Hepatocyte (in vitro differentiated cells and primary cell): ENCODE measurements around the gene CLMN.

DNA sequence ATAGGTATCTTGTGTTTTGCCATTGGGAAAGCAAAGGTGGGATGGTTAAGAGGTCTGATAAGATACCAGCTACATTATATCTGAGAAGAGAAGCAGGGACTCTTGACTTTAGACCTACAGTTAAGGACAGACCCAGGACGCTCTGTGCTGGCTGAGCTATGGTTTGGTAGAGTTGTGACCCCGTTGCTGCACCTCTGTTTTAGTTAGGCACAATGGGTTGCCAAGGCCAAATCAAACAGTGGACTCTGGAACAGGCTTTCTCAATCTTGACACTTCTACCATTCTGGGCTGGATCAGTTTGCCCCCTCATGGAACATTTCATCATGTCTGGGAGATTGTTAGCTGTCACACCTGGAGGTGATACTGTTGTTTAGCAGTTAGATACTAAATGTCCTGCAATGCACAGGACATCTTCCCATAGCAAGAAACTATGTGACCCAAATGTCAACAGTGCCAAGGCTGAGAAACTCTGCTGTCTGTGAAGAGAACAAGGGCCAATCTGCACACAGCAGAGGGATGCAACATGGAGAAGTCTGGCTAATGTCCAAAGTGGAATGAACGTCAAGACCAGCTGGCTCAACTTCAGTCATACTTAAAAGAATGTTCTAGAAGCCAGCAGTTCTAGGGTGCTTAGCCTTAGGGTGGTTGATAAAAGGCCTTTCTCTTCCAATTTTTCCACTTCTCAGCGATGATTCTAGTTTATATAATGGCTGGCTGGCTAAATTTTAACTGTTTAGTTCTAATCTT is 65.6 kb upstream of the DICER1 start:
- RAMPAGE, long total RNA: no peak
- RRBS: no CpG with 5 or more reads among the region's 4 CpGs

GRCh38 chr14:95258358-95259110 is 61.2 kb downstream of the CLMN start:
- RAMPAGE, long total RNA: no peak
- RRBS: no CpG with 5 or more reads among the region's 3 CpGs

DNA sequence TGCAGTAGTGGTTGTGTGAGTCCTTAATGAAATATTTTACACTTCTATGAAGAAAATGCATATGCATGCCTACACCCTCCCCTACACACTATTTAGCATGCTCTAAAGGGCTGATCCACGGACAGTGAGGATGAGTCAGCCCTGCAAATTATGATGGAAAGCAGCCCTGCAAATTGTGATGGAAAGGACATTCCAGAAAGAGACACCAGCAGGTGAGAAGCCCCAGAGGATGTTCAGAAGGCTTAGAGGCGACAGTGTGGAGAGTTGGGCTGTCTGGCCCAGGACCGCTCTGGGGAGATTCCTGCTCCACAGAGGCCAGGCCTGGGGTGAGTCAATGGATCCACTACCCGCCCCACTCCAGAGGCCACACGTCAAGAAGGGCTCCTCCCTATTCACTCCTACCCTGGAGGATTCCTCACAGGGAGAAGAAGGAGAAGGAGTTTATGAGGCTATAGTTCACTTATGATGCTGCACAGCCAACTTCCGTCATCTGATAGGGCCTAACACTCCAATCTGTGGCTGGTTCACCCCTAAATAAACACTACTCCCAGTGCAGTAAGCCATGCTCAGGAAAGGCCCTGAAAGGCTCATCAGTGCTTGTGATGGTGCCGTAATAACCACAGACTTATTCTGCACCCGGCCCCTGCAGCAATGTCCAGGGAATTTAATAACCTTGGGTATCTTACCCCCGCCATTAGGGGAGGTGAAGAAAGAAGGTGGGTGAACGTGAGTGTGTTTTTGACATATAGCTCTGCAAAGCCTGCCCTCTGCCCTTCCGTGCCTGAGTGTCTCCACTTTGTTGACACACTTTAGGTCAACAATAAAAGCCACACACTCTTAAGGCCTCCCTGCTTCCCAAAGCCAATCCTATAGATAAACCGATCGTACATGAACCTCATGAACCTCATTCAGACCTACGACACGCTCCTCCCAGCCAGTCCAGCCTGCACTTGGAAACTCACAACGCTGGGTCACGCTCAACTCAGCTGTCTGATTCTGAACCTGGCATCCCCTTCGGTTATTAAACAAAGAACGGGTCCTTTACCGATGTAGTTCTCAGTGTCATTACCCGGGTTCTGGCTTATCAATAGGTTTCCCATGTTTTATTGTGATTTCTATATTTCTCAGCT is 46.4 kb downstream of the CLMN start:
- RAMPAGE, long total RNA: no peak
- RRBS: no CpG with 5 or more reads among the region's 21 CpGs

DNA sequence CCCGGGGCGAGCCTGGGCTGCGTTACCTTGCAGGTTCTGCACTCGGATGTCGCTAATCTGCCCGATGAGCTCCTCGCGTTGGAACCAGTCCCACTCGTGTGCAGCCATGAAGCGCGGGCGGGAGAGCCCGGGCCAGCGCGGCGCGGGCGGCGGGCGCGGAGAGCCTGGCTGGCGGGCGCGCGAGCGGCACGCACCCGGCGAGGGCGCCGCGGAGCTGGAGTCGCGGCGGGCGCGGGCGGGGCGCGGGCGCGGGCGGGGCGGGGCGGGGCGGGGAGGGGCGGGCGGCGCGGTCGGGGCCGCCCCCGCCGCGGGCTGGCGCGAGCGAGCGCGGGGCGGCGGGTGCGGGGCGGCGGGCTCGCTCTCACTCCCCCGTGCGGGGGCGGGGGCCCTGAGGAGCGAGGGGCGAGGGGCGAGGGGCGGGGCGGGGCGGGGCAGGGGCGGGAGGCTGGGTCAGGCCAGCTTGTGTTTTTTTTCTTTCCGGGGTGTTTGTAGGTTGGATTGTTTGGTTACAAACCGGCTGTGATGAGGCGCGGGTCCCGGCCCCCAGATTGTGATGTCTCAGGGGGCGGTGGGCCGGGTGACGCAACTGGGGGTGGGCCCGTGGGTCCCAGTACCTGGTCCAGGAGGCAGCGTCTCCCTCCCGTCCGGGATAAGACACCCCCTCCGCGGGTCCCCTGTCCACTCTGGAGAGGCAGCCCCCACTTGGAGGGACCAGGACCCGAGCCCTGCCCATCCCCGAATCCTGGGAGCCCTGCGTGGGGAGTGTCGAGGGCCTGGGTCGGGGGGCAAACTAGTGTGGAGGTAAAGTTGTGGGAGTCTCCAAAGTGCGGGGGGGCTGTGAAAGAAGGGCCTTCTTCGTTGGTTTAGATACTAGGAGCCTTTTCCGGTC is at the start of gene CLMN:
TSS of gene CLMN (minus strand) at position 224 of the 889 bp plus-strand sequence.
- RAMPAGE, long total RNA: no peak
- RRBS: 6% methylated on average over 22 of the region's 98 CpGs

DNA sequence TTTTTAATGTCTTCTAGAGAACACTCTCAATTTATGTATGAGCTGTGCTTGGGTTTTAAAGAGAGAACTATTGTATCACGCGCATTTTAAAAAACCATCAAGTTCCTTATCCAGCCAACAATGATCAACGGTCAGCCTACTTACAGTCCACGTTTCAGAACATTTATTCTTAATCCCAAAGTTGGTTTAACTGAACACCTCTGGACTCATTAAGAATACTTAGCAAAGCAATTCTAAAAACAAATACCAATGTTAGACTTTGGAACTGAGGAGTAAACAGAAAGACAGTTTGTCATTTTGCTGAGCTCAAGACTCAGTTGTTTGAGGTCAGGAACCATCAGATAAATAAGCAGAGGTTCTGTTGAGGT is 72.5 kb downstream of the SYNE3 start:
- RAMPAGE, long total RNA: no peak
- RRBS: no CpG with 5 or more reads among the region's 4 CpGs

DNA sequence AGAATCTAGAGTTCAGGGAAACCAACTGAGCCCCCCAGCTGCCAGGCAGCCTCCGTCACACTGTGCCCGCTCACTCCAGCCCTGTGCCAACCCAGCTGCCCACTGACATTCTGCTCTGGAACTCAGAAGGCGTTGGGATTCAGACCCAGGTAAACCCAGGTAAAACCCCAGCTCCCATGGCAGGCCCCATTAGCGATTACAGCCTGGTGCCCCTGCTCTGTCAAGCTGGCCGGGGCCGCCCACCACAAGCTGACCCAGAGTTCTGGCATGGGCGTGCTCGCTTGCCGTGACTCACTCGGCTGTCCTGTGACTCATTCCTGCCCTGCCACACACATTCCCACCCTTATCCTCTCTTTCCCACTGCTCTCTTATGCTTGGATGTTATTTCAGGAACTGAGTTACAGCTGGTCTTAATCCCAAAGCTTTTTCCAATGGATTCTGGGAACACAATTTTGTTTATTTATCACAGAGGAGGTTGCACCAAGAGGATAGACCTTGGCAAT is 33.3 kb downstream of the SYNE3 start:
- RAMPAGE, long total RNA: no peak
- RRBS: no CpG with 5 or more reads among the region's 10 CpGs

DNA sequence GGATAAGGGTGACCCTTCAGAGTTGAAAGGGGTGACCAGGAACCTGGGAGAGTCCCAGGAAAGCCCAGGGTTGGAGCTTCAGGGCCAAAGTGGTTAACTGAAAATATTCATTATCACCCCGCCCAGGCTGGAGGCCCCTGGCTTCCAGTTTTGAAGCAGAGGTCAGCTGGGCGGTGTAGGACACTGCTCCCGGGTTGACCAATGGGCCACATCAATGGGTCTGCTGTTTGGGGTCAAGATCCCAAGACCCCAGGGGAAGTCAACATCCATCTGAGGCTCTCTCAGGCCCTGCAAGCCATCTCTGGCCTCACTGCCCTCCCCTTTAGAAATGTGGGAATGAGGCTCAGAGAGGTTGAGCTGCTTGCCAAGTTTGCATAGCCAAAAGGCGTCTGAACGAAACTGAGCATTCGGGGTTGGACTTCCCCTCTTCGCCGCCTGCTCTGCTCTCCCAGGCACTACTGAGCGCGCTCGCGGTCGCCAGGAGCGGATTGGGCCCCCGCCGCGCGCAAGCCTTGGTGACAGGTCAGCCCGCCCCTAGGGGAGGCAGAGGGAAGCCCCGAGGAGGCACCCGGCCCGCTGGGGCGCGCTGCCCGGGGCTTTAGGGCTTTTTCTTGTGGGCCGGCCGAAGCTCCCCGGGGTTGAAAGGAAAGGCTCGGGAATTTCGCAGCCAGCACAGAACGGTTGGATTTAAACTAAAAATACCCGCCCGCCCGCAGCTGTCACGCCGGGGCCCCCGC is 583 bp downstream of the SYNE3 start:
- RAMPAGE, long total RNA: no peak
- RRBS: under 1% methylated on average over 8 of the region's 37 CpGs

- RAMPAGE, long total RNA: no peak
- RRBS: no CpG with 5 or more reads among the region's 13 CpGs
These were observed 4.1 kb upstream of the GLRX5 start for GRCh38 chr14:95530439-95531369.

DNA sequence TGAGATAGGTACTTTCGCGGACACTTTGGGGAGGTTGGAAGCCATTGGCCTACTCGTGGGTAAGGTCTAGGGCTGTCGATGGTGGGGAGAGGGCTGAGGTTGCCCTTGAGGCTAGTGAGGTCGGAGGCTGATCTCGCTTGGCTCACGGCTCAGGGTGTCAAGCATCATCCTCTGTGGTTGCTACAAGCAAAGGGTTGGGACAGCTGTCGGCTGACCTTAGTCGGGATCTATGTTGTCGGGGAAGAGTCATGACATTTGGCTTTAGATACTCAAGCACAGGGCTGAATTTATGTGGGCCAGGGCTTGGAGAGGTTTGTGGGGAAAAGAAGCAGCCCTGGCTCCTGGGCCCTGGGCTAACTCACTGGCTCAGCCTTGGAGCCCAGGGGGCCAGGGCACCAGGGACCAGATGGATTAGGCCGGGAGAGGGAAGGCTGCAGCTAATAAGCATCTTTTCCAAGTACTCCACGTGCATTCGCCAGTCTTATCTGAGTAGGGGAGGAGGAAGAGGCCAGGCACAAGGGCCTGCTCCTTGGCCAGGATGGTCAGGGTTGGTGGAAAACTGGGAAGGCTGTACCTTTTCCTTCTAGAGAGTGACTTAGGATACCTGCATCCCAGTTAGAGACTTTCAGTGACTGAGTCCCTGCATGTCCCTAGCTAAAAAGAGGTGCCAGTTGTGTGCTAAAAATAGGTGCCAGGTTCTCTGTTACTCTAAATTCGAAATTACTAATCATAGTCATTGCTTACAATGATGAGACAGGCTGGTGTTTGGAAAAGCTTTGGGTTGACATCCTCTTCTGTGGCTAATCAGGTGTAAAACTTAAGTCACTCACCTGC is 1.1 kb downstream of the GLRX5 start:
- RAMPAGE, long total RNA: no peak
- RRBS: no CpG with 5 or more reads among the region's 14 CpGs

GRCh38 chr14:95537227-95537972 is 2.5 kb downstream of the GLRX5 start:
- RAMPAGE, long total RNA: no peak
- RRBS: no CpG with 5 or more reads among the region's 12 CpGs

- RAMPAGE, long total RNA: no peak
- RRBS: 2% methylated on average over 39 of the region's 68 CpGs
These were observed 775 bp downstream of the C14orf132 start for GRCh38 chr14:96039584-96040689.

GRCh38 chr14:96090120-96090928 is 51.2 kb downstream of the C14orf132 start:
- RAMPAGE, long total RNA: no peak
- RRBS: no CpG with 5 or more reads among the region's 14 CpGs

GRCh38 chr14:96256481-96256957 is 509 bp downstream of the BDKRB1 start:
- RAMPAGE, long total RNA: no peak
- RRBS: no CpG with 5 or more reads among the region's 4 CpGs

DNA sequence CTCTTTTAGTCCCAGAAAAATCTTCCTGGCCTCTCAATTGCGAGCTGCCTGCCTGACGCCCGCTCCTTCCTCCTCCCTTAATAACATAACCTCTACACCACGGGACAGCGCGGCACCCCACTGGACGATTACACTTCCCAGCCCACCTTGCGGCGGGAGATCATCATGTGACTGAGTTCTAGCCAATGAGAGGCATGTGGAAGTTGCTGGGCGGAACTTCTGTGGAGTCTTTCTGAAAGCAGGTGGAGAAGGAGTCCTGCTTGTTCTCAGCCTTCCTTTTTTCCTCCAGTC is 133.7 kb upstream of the VRK1 start:
- RAMPAGE, long total RNA: no peak
- RRBS: no CpG with 5 or more reads among the region's 10 CpGs

DNA sequence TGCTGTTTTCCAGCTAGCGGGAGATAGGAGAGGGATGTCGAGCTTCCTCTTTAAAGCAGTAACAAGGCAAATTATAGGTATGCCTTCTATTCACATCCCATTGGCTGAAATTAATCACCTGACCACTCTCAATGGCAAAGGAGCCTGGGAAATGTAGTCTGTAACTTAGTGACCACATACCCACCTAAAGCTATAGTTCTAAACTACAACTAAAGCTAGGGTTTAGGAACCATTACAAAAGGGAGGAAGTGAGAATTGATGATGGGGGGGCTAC is 34.5 kb upstream of the VRK1 start:
- RAMPAGE, long total RNA: no peak
- RRBS: no CpG with 5 or more reads among the region's 2 CpGs

DNA sequence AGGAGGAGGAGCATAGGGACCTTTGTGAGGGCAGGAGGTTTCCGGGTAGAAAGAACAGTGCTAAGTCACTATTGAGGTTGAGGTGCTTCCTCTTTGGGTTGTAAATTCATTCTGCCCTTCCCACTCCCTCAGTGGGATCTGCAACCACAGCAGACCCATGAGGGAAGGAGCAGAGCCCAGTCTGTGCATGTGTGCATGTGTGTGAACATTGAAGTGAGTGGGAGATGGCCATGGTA is 909.7 kb downstream of the VRK1 start:
- RAMPAGE, long total RNA: no peak
- RRBS: no CpG with 5 or more reads among the region's 1 CpG

GRCh38 chr14:97977640-97978353 is 1180.6 kb downstream of the VRK1 start:
- RAMPAGE, long total RNA: no peak
- RRBS: 70% methylated on average over 9 of the region's 18 CpGs

GRCh38 chr14:99013864-99014162 is 258.2 kb downstream of the BCL11B start:
- RAMPAGE, long total RNA: no peak
- RRBS: no CpG with 5 or more reads among the region's 3 CpGs

DNA sequence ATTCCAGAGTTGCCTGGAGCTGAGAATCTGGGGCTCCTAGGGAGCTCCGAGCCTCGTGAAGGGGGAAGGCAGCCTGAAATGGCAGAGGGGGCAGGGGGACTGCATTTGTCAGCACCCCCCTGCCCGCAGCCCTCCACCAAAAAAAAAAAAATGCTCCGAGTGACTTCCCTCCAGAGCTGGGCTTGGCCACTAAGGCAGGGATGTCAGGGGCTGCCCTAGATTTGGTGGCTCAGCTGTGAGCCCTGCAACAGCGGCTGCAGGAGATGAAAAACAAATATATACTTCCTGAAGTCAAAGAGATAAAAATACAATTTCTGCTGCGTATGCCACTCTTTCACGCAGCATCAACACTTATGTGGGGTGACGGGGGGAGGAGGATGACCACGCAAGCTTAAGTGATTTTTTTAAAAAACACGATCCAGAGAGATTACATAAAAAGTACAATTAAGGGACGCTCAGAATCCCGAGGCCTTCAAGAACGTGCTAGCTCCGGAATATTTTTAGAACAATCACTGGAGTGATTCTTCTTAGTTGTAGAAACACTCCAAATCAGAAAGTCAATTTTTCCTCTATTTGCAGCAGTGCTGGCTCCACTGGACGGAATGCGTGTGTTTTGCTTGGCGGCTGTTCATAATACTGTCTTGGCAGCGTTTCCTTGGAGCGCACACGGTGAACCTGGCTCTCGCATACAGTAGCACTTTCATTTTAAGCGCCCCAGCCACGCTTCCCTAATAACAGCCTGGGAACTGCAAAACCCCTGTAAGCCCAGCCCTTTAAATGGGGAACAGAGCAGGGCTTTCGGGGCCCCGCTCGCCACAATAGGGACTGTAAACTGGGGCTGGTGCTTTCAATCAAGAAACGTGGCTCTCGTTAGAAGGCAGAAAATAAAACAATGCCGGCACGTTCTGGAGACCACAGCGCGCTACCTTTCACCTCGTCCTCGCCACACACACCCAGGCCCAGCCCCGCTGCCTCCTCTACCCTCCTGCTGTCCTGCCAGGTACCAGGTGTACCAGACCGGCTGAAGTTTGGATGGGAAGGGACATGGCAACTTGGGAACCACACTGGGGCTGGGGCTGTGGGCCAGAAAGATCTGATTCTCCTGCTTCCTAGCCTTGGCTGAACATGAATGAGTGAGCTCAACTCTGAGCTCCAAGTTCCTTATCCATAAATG is 80.0 kb downstream of the BCL11B start:
- RAMPAGE, long total RNA: no peak
- RRBS: no CpG with 5 or more reads among the region's 36 CpGs

- RAMPAGE, long total RNA: no peak
- RRBS: no CpG with 5 or more reads among the region's 17 CpGs
These were observed 76.2 kb downstream of the BCL11B start for GRCh38 chr14:99195638-99196410.